AG04449 (cell line): ENCODE data around the genes TYSND1, LRRC20 and C10orf105.

DNA sequence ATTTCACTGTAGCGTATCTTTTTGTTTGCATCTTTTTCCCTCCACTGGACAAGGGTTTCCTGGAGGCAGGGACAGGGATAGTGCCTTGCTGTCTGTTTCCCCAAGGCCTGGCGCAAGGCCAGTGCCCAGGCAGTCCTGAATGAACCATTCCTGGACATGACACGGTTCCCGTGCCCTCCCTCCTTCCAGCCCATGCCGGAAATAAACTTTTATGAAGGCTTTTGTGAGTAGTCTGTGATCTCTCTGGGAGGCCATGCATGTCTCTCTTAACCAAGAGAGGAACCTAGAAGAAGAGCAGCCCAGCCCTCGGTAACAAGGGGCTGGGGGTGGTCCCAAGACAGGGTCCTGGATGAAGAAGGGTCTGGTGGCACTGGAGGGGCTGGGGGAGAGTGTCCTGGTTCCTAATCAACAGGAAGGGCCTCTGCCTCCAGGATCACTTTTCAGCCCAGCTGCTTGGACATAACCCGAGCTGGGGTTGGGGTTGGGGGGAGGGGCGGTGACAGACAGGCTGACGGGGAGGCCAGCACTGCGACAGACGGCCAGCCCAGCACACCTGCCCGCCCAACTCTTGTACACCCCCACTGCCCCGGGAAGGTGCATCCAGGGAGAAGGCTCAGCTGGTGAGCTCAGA, 44.3 kb downstream of the COL13A1 start:
- RRBS: no CpG with 5 or more reads among the region's 13 CpGs

DNA sequence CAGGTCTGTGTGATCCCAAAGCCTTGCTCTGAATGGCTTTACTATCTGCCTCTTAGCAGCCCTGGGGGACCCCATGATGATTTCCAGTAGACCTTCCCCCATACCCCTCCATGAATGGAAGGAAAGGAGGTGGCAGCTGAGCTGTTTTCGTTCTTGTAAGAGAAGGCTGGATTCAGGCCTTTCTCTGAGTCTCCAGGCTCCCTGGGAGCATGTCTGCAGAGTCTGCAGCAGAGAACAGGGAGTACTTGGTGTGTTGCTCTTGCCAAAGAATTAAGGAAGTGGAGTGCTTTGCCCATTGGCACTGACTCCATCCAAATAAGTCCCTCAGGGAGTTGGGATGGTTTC, 109.8 kb downstream of the COL13A1 start:
- RRBS: no CpG with 5 or more reads among the region's 1 CpG

- RRBS: 2% methylated on average over 35 of the region's 50 CpGs
These were observed 337 bp downstream of the MACROH2A2 start for GRCh38 chr10:70052915-70053450.

GRCh38 chr10:70146451-70147166, at the start of gene TYSND1:
TSS of gene TYSND1 (minus strand) at chr10:70146700.
- RRBS: 1% methylated on average over 17 of the region's 41 CpGs

DNA sequence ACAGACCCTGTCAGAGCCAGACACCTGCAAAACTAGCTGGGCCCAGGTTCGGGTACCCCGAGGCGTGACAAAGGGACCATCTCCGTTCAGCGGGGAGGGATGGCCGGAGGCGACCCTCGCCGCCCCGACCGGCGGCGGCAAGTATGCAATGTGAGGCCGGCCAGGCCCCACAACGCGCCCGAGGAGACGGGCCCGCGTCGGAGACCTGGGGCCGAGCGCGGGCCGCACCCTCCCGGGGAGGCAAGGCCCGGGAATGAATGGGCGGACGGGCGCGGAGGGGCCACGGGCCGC, 321 bp downstream of the PPA1 start:
- RRBS: under 1% methylated on average over 10 of the region's 33 CpGs

DNA sequence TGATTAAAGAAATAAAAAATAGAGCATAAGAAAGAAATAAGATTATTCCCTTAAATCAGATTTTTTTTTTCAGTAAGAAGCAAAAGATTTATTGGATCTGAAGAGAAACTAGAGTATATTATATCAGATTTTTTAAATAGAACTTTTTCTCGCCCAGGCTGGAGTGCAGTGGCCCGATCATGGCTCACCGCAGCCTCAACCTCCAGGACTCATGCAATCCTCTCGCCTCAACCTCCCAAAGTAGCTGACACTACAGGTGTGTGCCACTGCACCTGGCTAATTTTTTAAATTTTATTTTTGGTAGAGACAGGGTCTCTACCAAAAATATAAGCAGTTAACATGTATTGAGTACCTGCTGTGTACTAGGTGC, 11.4 kb downstream of the LRRC20 start:
- RRBS: no CpG with 5 or more reads among the region's 4 CpGs

- RRBS: no CpG with 5 or more reads among the region's 7 CpGs
These were observed 5.6 kb downstream of the LRRC20 start for GRCh38 chr10:70376693-70377328.

DNA sequence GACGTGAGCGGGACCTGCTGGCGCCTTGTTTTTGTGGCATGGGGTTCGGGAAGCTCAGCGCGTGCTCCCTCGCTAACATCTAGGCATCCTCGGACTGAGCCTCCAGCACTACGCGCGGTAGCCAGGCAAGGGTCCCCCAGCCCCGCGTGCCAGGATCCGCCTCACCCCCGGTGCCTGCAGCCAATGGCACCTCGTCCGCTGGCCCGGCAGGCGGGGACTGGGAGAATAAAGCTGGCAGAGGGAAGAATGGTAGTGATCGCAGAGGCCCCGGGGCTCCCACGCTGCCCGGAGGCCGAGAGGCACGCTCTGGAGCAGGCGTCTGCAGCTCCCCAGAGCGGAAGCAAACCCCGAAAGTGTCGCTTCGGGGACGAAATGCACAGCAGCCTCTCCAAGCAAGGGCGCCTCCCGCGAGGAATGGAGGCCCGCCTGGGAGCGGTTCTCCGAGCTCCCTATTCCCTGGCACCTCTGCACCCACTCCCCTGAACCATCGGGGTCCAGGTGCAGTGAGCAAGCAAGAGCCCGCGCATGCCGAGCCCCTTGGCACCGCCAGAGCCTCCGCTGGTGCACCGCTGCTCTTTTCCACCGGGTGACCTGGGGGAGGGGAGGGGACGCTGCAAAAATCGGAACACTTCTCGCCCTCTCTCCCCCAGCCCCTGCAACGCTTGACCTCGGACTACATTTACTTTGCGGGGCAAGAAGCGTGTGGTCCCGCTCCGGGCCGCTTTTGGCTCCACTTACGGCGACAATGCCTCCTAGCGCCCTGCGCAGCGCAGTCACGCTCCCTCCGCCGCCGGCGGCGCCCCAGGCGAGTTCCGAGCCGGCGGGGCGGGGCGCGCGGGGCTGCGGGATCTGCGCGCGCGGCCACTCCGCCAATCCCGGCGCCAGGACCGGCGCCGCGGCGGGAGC, at the start of gene LRRC20:
LRRC20 (minus strand) TSS at position 815 of the 906 bp plus-strand sequence.
- RRBS: 4% methylated on average over 35 of the region's 87 CpGs

DNA sequence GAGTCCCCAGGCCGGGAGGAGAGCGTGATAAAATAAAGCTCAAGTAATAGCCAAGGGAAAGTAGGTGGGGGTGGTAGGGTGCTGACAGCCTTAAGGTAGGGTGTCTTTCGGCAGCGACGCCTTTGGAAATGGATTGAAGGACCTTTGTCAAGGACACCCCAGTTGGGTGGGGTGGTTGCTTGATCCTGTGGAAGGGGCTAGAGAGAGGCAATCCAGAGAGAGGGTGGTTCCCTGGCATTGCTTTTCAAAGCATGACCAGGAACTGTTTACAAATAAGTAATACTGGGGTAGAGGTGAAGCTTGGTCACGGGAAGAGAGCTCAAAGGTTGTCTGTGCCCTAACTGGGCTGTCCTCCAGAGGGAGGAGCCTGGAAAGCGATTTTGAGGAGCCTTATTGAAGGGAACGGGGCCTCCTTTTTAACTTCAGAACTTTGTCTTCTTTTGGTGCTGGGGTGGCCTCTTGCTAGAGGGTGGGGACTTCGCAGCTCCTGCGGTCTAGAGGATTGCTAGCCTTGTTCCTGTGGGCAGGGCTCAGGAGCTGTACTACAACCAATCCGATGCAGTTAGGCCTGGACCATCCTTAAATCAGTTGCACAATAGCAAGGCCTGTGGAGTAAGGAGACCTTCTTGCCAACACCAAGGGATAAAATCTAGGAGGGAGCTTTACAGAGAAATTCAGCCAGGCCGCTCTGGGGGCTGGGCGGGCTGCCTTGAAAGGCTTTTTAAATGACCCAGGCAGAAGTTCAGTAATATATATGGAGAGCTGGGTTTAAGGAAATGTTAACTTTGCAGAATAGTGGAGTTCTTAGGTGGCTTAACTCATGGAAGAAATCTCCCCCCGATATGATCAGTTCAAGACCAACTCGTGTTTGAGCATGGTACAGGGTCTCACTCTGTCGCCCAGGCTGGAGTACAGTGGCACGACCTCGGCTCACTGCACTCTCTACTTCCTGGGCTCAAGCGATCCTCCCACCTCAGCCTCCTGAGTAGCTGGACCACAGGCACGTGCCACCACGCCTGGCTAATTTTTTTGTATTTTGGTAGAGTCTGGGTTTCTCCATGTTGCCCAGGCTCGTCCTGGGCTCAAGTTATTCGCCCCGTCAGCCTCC, 1.5 kb downstream of the EIF4EBP2 start:
- RRBS: no CpG with 5 or more reads among the region's 24 CpGs

GRCh38 chr10:70421541-70422455, 17.9 kb downstream of the EIF4EBP2 start:
- RRBS: no CpG with 5 or more reads among the region's 6 CpGs

DNA sequence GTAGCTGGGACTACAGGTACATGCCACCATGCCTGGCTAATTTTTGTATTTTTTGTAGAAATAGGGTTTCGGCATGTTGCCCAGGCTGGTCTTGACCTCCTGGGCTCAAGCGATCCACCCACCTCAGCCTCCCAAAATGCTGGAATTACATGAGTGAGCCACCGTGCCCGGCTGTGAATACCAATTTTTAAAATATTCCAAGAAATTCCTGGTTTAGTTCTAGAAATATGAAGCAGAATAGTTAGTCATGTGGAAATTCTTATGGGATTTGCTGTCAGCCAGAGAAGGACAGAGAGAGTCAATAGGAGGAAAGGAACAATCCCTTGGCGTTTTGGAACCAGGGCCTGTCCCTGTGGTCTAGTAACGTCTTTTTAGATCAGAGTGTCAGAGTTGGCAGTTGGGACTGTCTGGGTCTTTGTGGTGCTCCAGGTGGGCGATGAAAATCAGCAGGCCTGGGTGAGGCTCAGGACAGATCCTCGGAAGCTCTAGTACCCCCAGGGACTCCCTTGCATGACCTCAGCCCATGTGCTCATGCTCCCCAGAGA, 7.9 kb downstream of the NODAL start:
- RRBS: no CpG with 5 or more reads among the region's 8 CpGs

DNA sequence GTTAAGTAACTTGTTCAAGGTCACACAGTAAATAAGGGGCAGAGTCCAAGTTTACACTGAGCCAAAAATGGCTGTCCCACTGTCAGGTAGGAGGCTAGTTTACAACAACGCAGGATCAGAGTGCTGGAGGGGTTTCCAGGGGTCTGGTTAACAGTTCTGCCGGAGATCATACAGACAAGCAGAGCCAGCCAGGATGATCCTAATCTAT, 572 bp upstream of the UNC5B start:
- RRBS: no CpG with 5 or more reads among the region's 2 CpGs

- RRBS: no CpG with 5 or more reads among the region's 19 CpGs
These were observed 5.6 kb downstream of the UNC5B start for GRCh38 chr10:71217820-71218561.

DNA sequence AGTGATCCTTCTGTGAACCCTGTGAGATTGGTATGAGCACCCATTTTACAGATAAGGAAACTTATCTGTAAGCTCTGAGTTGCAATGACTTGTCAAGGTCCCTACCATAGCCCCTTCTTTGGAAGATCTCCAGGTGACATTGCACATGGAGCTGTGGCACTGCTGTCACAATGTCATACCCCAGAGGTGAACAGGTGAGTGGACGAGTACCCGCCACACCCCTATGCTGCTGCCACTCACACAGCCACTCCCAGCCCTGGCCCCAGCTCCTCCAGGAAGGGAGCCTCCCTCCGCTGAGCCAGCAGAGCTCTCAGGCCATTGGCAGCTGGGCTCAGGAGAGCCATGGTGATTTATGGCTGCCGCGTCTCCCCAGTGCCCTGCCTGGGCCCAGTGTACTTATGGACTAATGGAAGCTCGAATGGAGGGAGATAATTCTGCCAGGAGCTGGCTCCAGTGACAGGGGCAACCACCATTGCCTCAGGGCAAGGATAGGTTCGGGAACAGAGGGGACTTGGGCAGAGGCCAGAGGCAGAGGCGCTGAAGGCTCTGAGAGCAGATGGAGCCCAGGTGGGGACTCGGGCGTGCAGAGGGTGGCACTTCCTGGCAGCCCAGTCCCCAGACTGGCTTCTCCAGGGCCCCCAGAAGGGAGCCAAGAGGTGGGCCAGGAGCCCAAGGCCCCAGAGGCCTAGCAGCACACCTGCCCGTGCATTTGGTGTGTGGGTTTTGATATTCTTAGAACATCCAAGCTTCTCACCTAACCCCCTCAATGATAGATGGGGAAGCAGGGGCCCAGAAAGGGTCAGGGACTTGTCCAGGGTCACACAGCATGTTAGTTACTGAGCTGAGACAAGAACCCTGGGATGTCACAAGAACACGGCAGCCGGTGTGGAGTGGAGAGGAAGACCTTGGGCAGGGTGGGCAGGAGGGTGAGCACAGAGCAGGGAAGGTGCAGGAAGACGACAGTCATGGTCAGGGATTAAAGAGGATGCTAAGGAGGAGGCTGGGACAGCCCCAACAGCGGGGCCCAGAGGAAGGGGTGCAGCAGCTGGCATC, 44.0 kb downstream of the UNC5B start:
- RRBS: no CpG with 5 or more reads among the region's 15 CpGs

- RRBS: no CpG with 5 or more reads among the region's 8 CpGs
These were observed 28.8 kb downstream of the SLC29A3 start for GRCh38 chr10:71347829-71348293.

DNA sequence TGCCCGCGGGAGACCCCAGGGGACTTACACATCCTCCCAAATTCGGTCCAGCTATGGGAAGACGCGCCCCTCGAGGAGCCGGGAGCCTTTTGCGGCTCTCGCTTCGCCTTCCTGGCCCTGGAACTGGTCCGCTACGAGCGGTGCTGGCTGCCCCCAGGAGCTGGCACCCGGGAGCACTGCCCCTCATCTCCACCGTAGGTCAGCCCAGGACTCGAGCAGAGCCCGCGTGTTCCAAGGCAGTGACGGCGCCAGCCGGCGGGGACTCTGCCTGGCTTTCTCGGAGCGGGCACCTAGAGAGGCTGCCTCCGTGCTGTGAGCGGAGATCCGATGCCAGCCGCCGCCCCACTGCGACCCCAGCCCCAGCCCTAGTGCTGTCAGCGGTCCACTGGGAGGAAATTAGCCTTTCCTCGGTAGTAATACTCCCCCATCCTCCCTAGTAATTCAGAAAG, 1.2 kb downstream of the CDH23 start:
- RRBS: 6% methylated on average over 7 of the region's 32 CpGs

GRCh38 chr10:71472423-71472864, 75.7 kb downstream of the CDH23 start:
- RRBS: no CpG with 5 or more reads among the region's 7 CpGs

DNA sequence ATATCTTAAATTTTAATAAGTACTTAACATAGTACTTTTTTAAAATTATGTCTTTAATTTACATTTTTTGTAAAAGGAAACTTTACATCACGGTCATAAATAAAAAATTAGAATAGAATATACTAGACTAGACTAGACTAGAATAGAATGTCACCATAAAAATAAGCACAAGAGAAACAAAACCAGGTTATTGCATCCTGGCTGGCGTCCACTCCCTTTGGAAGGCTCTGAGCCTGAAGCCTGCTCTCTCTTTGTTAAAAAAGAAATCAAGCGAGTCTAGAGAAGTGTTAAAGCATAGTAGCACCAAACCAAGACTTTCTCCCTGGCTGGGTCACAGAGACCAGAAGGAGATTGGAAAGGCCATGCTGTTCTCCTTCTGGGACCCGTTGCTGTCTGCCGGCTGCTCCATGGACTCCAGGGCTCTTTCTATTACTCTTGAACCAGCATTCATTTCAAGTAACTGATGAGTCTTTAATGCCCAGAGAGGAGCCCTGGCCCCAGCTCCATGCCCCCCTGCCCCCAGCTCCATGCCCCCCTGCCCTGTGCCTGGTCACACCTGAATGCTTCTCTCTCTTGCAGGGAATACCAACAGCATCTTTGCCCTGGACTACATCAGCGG, 104.5 kb downstream of the C10orf105 start:
- RRBS: no CpG with 5 or more reads among the region's 6 CpGs

- RRBS: 72% methylated on average over 6 of the region's 11 CpGs
These were observed 56.3 kb downstream of the C10orf105 start for GRCh38 chr10:71663219-71663660.

- RRBS: no CpG with 5 or more reads among the region's 18 CpGs
These were observed at the start of gene C10orf105 for GRCh38 chr10:71719570-71720443. TSS of gene C10orf105 (minus strand) at chr10:71719778.